Type B pancreatic cell (in vitro differentiated cells): ENCODE measurements around the genes FMN1 and EMC4.

DNA sequence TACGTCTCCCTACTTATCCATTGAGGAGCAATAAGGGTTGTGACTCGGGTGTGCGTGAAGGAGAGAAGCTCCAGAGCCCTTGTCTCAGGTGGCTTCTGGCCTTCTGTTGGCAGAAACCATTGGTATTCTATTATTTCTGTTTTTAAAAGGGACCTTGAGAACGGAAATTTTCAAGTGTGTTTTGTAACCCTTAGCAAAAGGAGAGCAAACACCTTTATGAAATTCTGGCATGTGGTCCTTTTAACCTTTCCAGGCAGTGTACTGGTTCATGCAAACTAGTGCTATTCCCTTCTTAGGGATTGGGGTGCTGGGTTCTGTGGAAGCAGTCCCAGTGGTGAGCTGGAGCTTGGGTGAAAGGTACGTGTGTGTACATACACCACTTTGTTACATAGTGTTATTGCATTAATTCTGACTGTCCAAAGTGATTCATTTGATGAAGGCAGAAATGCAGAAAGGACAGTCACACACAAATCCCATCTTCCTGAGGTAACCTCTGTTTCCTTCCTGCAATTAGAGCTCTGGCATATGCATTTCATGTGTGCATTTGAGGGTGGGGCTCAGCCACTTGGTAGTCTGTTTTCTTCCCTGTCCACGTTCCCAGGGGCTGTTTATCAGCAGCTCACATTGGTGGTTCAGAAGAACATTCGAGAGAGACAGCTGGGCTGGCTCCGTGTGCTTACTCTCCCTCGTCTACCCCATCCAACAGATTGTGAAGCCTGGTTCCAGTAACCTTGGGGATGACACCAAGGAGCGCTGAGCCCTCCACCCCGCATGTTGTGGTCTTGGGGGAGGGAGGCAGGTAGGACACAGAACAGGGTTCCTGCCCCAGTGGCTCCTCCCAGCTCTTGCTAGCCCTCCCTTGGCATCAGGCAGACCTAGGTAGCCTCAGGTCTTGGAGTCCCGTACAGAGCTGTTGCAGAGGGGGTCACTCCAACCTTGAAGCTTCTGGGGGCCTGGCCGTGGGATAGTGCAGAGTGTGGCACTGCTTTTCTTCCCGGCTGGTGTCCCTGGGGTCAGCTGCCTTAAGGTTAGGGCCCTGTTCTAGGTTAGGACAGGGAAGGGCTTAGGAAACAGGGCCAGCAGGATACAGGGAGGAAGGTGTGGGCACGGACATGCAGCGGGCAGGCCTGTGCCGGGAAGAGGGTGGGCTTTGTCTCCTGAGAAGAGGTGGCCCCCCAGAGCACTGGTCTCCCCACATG lies 32.9 kb downstream of the KLF13 start:
- PRO-cap: no peak

- PRO-cap: no peak
Measured at GRCh38 chr15:31367646-31368071, 41.0 kb downstream of the KLF13 start.

DNA sequence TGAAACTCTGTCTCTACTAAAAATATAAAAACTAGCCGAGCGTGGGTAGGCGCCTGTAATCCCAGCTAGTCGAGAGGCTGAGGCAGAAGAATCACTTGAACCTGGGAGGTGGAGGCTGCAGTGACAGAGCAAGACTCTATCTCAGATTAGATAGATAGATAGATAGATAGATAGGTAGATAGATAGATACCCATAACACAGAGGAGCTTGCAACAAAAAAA lies 41.9 kb downstream of the KLF13 start:
- PRO-cap: no peak

DNA sequence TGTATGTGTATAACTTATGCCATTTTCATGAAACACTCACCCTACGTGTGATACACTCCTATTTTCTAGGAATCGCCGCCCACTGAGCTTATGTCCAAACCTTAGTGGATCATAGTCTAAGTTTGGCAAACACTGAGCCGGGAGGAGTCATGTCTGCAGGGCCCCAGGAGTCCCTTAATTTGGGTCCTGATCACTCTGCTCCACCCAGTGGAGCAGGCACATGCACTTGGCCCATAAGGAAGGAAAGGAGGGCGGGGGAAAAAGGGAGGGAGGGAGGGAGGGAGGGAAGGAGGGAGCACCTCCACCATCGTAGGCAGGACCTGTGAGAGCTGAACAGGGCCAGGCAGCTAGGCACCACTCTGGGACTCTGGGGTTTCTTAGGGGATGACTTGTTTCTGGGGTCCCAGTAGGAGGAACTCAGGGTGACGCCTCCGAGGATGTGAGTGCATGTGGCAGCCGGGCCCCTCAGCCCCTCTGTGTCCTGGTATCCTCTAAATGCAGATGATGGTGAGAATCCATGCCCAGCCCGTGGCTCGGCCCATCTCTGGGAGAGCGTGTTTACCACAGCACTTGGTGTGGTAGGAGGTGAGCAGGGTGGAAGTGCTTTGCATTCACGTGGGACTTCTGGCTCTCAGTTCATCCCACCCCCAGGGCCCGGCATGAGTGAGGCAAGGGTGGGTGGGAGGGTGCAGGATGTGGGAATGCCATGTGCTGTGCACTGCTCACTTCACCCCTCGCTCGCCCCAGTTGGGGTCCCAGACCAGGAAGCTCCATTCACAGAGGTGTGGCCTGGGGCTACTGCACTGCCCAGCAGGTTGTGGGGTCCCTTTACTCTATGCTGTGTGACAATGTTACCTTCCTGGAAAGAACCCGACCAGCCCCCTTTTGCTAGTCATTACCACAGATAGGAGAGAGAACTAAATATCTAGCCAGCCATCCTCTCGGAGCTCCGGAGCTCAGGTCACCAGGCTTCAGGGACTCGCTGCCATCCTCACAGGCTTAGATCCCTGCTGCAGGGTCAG lies 109.6 kb downstream of the KLF13 start:
- PRO-cap: no peak

DNA sequence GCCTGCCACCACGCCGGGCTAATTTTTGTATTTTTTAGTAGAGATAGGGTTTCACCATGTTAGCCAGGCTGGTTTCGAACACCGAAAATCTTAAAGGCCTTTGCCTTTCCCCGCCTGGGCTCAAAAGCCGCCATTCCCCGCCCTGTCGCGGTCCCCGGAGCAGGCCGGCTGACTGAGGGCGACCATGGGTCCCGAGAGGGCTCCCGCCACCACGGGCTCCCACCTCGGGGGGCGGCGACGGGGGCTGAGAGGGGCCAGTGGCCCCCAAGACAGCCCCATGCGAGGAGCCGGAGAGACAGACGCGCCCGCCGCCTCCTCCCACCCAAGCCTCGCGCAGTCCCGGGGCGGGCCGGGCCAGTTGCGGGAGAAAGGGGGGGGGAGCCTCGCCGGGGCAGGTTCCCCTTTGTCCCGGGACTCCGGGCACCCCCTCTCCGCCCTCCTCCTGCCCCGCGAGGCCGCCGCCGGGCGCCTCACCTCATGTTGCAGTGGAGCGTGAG lies 60.9 kb downstream of the GOLGA8K start:
- PRO-cap: no peak

GRCh38 chr15:32730649-32731385 lies 13.0 kb downstream of the GREM1 start:
- PRO-cap: no peak

DNA sequence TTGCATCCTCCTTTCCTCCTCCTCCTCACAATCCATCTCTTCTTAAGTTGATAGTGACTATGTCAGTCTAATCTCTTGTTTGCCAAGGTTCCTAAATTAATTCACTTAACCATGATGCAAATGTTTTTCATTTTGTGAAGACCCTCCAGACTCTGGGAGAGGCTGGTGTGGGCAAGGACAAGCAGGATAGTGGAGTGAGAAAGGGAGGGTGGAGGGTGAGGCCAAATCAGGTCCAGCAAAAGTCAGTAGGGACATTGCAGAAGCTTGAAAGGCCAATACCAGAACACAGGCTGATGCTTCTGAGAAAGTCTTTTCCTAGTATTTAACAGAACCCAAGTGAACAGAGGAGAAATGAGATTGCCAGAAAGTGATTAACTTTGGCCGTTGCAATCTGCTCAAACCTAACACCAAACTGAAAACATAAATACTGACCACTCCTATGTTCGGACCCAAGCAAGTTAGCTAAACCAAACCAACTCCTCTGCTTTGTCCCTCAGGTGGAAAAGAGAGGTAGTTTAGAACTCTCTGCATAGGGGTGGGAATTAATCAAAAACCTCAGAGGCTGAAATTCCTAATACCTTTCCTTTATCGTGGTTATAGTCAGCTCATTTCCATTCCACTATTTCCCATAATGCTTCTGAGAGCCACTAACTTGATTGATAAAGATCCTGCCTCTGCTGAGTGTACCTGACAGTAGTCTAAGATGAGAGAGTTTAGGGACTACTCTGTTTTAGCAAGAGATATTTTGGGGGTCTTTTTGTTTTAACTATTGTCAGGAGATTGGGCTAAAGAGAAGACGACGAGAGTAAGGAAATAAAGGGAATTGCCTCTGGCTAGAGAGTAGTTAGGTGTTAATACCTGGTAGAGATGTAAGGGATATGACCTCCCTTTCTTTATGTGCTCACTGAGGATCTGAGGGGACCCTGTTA lies 14.2 kb downstream of the GREM1 start:
- PRO-cap: no peak

DNA sequence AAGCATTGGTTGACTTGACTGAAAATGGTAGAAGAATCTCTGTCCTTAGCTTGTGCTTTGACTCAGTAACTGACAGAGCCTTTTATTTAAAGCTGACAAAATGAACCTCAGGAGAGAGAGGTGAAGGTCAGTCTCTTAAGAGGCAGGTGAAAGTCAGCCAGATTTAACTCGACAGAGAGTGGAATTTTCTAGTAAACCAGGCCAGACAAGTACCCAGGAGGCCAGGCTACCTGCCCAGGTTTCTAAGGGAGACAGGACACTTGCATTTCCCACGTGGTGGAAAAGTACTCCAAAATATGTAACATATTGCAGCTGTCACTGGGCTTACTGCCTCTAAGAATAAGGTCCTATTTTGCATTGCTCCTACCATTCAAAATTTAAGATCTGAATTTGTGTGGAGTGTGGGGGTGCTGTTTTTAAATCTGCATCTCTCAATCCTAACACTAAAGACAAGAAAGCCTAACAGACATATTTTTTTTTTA lies 167.9 kb downstream of the FMN1 start:
- PRO-cap: no peak

GRCh38 chr15:33194628-33195641 lies at the start of gene FMN1:
Gene FMN1, minus strand, starts transcription at chr15:33194714.
- PRO-cap: unidirectional peak, plus-strand start at chr15:33194963

DNA sequence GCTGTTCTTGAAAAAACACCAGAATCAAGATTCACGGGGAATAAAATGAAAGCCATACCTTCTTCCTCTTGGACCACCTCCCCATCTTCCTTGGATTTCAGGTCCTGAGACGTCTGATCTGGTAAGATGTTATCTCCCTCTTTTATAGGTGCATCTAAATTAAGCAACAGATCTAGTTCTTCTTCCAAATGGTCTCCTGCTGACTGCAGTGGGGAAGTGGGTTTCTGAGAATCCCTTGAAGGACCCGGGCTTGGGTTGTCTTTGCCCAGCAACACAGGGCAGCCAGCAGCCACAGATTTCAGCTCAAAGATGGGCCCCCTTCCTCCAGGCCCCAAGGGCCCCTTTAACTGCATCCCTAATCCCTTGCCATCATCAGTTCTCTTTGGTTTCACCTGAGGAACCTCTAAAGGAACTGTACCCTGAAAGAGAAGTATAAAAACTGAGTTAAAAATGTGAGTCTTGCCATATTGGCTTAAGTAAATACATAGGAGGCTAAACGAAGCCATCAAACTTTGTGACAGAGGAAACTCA lies 100.8 kb upstream of the CHRM5 start:
- PRO-cap: no peak

DNA sequence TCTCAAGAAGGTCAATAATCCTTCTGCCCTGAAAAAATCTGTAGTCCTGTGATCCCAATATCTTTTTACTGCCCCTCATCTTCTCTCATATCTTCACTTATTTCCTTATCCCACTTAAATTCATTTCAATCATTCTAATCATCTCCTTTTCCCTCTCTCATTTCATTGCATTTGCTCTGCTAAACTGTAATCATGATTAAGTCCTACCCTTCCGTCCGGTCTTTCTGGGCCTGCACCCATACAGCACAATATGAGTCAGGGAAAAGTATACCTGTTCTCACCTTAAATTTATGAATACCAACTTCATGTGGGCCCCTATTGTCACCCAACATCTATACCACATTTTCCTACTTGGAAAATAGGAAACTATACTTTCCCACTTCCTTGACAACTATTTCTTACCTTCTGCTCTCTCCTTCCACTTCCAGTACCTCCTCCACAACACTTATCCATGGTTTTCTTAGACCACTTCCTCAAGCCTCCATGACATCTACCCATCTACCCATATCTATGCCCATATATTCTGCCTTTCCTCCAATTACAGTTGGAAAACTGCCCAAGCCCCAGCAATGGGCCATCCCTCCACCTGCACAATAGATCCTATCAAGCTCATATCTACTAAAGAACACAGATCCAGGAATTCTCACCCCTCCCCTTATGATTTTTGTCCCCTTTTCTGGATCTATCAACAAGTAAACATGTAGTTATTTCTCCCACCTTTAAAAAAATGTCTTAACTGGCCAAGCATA lies 29.5 kb downstream of the CHRM5 start:
- PRO-cap: no peak

DNA sequence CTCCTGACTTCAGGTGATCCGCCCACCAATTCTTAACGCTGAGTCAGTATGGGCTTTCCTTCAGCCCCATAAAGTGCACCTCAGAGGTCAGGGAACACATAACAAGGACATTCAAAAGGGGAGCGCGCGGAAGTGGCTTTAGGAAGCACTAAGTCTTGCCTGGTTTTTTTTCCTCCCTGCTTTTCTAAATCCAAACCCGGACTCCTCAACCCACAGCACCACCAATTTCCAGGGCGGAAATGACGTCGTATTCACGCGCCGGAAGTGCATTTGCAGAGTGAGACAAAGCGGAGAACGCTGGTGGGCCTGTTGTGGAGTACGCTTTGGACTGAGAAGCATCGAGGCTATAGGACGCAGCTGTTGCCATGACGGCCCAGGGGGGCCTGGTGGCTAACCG lies at the start of gene EMC4:
Gene EMC4 (plus strand): TSS at position 267 of the 397 bp plus-strand sequence.
- PRO-cap: bidirectional peak, plus-strand start at position 290 of the sequence, minus-strand start at position 220 of the sequence

DNA sequence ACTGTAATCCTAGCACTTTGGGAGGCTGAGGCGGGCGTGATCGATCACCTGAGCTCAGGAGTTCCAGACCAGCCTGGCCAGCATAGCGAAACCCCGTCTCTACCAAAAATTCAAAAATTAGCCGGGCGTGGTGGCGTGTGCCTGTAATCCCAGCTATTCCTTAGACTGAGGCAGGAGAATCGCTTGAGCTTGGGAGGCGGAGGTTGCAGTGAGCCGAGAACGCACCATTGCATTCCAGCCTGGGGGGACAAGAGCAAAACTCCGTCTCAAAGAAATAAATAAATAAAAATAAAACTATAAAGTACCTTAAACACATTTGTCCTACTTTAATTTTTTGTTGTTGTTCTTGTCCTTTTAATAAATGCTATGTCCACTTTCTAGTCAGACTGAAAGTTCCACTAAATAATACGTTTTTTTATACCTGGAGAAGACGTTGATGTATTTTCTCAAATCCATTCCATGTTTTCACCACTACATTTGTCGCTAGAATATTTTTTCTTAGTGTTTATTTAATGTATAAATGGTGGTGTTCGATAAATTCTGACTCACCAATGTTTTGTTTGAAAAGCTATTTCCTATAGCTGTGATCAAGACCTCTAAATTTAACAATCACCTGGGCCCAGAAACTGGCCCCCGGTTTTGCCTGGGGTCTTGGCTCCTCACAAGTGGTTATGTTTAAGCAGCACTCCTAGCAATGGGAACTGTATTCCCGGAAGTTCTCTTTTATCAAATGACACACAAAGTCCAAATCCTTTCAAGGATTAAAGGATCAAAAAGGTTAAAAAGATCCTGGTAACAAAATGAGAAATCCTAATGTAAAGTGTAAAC lies 1.1 kb upstream of the SLC12A6 start:
- PRO-cap: no peak

DNA sequence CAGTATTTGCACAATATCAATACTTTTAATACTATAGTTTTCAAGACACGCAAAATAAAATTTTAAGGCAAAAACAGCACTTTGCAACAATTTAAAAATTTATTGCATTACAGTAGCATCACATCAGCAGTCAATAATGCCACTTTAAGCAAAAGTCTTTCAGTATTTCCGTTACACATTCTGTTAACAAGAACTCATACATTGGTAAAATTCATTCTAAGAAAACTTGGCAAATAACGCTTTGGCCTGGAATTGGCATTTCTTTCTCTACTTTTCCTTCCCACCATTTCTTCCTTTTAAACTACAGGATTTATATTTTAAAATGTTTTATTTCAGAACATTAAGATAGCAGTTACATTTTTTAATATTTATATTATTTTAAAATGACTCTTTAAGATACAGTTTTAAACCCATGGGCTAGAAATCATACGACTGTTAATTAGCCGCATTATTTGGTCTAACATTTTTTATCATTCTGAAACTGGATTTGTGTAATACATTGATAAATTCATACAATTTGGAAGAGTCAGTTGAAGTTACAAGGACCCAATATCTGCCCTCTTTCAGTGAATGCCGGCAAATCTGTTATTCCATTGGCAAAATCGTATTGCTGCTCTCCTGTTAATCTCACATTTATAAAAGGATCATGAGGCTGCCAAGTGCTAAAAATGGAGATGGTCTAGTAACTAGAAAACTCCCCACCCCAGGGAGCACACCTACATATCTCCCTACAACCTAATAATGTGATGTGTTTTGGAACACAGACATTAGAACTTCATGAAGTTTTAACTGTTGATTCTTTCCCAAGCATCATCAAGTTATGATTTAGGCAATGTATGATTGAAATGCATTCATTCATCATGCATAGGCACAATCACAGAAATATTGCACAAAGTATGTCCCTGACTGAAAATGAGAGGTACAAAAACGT lies 12.3 kb upstream of the LPCAT4 start:
- PRO-cap: no peak

GRCh38 chr15:34495199-34495723 lies 57.7 kb upstream of the GOLGA8A start:
- PRO-cap: no peak

GRCh38 chr15:34584342-34584858 lies 949 bp upstream of the GOLGA8B start:
- PRO-cap: no peak

DNA sequence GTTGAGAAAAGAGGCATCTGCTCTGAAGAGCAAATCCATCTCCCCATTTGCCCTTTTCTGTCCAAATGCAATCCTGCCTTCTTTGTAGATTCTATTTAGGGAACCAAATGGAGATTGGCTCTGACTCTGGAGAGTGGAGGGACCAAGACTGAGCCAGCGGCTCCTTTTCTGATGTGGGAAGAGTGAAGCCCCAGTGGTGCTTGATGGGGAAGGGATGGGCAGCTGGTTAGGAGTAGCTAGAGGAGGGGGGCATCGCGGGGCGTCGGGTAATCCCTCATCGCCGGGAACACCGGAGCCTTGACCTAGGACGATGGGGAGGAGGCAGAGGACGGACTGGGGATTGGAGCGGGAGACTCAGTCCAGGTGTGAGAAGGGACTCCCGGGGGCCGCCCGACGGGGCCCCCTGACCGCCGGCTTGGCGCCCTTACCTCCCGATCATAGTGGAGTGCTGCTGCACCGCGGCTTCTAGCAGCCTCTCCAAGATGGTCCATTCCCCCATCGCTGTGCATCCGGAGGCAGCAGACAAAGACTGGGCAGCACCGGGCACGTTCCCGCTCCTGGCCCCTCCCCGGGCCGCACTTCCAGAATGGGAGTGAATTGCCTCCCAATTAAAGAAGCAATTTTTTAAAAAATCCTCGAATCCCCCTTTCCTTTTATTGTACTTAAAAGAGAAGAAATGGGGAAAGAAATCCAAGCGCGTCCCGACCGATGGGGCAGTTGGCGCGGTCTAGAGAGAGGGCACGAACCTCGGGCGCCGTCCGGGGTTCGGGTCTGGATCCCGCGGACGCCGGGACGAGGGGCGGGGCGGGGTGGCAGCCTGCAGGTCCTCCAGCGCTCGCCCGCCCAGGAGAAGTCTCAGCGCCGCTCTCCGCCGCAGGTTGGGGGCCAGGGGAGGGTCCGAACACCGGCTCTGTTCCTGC lies 548 bp downstream of the GJD2 start:
- PRO-cap: no peak

GRCh38 chr15:34855079-34855452 lies 59.7 kb upstream of the ACTC1 start:
- PRO-cap: no peak

DNA sequence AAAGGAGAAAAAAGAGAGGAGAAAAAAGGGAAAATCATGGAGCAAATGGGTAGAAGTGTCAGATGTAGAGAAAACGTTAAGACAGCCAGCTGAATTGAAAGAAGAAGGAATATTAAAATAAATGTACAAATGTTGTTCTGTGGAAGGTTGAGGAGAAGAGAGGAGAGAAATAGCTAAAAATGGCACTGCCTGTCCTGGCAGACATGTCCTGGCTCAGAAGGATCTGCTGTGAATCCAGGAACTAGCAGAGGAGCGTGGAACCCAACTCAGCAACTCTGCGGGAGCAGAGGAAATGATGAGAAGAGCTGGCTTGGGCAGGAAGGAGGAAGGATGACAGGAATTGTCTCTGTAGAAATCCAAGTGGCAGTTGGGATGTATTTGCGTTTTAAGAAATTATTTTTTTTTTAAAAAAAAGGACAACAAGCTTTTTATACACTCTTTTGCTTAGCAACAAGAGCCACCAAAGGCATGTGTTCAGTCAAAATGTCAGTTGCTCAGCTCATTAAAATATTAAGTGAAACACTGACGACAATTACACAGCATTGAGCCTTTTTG lies 16.2 kb downstream of the NANOGP8 start:
- PRO-cap: no peak

DNA sequence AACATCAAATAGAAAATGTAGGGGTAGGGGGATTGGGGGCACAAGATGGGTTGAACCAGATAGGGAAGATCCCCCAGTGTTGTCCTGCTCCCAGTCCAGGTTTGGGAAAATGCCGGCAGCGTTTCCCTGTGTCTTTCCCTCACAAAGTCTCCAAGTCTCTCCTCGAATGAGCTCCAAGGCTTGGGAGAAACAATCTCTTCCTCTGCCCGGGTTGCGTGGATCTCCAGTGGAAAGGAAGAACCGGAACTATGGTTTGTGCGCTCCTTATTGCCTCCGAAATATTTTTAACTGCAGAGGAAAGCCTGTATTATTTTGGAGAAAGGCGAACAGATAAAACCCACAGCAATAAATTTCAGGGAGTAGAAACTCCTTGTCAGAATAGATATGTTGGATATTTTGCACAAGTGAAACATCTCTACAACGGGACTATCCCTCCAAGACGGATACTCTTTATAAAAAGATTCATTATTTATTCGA lies 4.1 kb downstream of the NANOGP8 start:
- PRO-cap: no peak